Thyroid gland (tissue), 7 donors: ENCODE measurements around a stretch of chr14.

DNA sequence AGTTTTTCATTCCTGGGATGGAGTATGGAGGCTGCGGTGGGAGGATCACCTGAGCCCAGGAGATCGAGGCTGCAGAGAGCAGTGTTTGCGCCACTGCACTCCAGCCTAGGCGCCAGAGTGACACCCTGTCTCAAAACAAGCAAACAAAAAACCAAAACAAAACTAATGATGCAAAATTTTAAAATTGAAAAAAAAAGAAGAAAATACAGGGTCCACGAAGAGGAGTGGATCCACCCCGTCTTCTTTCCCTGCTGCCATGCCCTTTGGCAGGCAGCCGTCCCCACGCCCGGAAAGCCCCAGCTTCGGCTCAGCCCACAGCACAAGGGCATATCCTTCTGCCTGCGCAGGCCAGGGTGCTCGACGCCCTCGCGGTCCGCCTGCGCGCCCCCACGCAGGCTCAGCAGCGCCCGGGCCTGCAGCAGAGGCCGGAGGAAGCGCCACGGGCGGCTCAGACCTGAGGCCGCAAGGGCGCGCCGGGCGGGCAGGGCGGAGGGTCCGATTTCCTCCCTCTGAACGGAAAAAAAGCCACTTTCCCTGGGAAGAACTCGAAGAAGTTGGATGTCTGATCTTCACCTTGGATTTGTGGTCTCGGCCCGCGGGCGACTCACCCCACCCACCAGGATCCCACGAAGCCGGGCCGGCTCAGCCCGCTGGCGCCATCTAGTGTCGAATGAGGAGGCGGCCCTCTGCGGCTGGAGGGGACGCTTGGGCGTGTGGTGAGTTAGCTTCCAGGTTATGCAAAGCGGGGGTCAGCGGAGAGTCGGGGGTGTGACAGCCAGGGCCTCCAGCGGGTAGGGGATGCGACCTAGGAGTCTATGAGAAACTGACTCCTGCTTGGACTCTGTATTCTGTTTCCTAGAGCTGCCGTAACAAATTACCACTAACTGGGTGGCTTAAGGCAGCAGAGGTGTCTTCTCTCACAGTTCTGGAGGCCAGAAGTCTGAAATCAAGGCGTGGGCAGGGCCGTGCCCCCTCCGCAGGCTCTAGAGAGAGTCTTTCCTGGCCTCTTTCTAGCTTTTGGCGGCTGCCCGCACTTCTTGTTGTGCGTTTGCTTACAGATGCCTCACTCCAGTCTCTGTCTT, 40.1 kb upstream of the SRSF5 start:
- PRO-cap, 2 experiments: peak in 2 of 2 experiments; most common minus-strand start position 582 of the sequence (in 2)
- RAMPAGE, long total RNA, 5 experiments: no peak in any of the 5 experiments

DNA sequence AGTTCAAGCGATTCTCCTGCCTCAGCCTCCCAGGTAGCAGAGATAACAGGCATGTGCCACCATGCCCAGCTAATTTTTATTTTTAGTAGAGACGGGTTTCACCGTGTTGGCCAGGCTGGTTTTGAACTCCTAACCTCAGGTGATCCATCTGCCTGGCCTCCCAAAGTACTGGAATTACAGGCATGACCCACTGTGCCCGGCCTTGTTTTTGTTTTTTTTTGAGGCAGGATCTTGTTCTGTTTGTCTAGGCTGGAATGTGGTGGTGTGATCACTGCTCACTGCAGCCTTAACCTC, 5.4 kb downstream of the SRSF5 start:
- PRO-cap, 2 experiments: no peak in any of the 2 experiments
- RAMPAGE, long total RNA, 5 experiments: no peak in any of the 5 experiments

GRCh38 chr14:69943465-69943871, 64.3 kb downstream of the SMOC1 start:
- PRO-cap, 2 experiments: no peak in any of the 2 experiments
- RAMPAGE, long total RNA, 5 experiments: no peak in any of the 5 experiments

DNA sequence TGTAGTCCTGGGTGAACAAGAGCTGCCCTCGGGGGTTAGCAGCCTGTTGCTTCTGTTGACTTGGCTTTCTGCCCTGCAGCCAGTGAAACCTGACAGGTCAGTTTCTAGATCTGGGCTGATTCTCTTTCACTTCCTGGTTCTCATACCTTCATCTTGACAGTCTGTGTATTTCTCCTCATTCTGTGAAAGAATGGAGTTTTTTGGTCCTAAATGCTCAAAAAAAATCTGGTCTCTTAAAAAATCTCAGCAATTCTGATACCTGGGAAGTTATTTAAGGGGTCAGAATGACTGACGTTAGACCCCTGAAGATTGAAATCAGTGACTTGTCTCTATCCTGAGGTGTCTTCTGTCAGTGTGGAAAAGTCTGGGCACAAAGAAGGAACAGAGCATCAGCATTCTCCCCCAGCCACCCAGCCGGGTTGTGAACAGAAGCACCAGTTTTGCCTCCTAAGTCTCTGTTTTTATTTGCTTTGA, 23.8 kb downstream of the TTC9 start:
- PRO-cap, 2 experiments: peak in 2 of 2 experiments; most common plus-strand start position 129 of the sequence (in 2); most common minus-strand start position 70 of the sequence (in 2)
- RAMPAGE, long total RNA, 5 experiments: no peak in any of the 5 experiments

- PRO-cap, 2 experiments: no peak in any of the 2 experiments
- RAMPAGE, long total RNA, 5 experiments: no peak in any of the 5 experiments
Observed at GRCh38 chr14:70708778-70709599, 67.3 kb downstream of the TTC9 start.

DNA sequence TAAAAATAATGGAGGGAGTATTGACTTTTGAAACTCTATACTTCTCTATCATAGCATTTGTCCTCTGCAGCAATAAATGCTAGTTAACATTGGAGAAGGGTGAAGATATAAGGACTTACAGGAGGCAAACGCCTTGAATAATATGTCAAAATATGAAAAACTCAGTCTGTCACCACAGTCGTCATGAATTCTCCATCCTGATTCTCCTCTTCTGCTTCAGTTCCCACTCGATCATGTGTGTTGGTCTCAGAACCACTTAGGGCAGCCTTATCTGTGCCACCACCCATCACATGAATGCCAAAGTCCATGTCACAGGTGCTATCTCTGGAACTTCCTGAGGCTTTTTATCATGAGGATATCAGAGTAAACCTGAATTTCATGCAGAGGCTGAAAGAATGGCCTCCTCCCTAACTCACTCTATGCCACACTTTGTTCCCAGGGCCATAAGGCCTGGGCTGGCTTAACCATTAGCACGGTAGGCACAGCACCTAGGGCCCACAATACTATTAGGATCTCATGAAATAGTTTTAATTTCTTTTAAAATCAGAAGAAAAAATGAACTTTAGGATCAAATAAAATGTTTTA, 28.7 kb upstream of the MAP3K9 start:
- PRO-cap, 2 experiments: no peak in any of the 2 experiments
- RAMPAGE, long total RNA, 5 experiments: no peak in any of the 5 experiments

- PRO-cap, 2 experiments: no peak in any of the 2 experiments
- RAMPAGE, long total RNA, 5 experiments: no peak in any of the 5 experiments
Observed at GRCh38 chr14:70886674-70887171, 20.5 kb upstream of the PCNX1 start.

DNA sequence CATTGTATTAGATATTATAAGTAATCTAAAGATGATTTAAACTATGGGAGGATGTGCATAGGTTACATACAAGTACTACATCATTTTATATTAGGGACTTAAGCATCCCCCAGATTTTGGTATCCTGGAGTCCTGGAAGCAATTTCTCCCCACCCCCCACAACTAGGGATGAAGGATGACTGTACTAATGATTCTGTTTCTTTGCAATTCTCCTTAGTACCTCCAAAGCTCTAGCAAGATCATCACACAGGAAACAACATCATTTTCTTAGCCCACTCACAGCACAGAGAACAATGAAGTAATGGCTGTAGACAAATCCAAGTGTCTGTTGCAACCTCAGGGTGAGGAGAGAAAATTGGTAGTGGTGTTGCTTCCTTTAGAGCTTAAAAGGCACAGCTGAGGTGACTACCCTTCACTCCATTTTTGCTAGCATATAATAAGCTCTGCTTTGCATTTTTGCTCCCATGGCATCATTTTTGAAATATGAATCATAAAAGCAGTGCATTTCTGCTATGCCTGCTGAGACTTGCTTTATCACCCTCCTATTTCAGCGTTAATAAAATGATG, 18.7 kb upstream of the PCNX1 start:
- PRO-cap, 2 experiments: no peak in any of the 2 experiments
- RAMPAGE, long total RNA, 5 experiments: no peak in any of the 5 experiments

GRCh38 chr14:70919467-70920333, 12.4 kb downstream of the PCNX1 start:
- PRO-cap, 2 experiments: peak in 1 of 2 experiments; most common minus-strand start chr14:70919972 (in 1)
- RAMPAGE, long total RNA, 5 experiments: no peak in any of the 5 experiments

DNA sequence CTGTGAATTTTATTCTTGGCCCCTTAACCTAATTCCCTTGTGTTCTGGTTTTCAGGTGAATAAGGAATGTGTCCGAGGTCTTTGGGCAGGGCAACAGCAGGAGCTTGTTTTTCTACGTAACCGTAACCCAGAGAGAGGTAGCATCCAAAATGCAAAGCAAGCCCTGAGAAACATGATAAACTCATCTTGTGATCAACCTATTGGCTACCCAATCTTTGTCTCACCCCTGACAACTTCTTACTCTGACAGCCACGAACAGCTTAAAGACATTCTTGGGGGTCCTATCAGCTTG, 196.0 kb downstream of the PCNX1 start:
- PRO-cap, 2 experiments: no peak in any of the 2 experiments
- RAMPAGE, long total RNA, 5 experiments: no peak in any of the 5 experiments

DNA sequence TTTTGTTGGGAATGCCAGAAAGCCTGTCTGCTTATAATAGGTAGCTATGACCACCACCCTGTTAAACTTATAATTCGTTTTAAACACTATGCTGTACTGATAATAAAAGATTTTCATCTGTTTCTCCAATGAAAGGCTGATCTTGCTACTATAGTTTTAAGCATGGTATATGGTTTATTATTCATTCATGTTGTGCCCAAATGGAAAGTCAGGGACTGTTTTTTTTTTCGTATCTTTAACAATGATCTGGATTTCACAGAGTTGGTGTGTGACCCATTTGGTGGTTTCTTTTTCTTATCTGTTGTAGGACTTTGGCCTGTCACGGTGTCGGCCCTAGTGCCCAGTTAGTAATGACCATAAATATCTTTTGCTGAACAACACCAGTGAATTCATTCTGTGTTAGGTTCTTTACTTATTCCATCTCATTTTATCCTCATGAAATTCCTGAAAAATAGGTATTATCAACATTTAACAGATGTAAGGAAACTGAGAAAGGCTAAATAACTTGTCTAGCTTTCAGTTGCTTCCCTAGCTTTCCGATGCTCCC, 19.8 kb downstream of the SIPA1L1 start:
- PRO-cap, 2 experiments: no peak in any of the 2 experiments
- RAMPAGE, long total RNA, 5 experiments: no peak in any of the 5 experiments

DNA sequence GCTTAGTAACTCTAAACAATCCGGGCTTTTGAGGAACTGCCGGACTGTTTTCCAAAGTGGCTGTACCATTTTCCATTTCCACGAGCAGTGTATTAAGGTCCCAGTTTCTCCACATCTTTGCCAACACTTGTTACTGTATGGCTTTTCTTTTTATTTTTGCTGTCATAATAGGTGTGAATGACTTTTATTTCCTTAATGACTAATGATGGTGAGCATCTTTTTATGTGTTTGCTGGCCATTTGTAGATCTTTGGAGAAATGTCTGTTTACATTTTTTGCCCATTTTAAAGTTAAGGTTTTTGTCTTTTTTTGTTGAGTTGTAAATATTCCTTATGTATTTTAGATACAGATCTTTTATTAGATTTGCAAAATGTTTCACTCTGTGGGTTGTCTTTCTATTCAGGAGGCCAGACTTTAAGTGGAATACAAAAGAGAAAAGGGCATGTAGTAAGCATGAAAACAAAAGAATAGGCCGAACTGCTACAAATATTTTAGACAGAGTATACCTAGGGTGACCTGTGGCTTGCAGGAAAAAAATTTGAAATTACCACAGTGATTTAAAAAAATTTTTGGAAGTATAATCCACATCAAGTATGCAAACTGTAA, 27.4 kb downstream of the SIPA1L1 start:
- PRO-cap, 2 experiments: no peak in any of the 2 experiments
- RAMPAGE, long total RNA, 5 experiments: no peak in any of the 5 experiments

- PRO-cap, 2 experiments: no peak in any of the 2 experiments
- RAMPAGE, long total RNA, 5 experiments: no peak in any of the 5 experiments
Observed at GRCh38 chr14:71382343-71382920, 62.2 kb downstream of the SIPA1L1 start.

GRCh38 chr14:71517480-71517679, 197.1 kb downstream of the SIPA1L1 start:
- PRO-cap, 2 experiments: no peak in any of the 2 experiments
- RAMPAGE, long total RNA, 5 experiments: no peak in any of the 5 experiments

DNA sequence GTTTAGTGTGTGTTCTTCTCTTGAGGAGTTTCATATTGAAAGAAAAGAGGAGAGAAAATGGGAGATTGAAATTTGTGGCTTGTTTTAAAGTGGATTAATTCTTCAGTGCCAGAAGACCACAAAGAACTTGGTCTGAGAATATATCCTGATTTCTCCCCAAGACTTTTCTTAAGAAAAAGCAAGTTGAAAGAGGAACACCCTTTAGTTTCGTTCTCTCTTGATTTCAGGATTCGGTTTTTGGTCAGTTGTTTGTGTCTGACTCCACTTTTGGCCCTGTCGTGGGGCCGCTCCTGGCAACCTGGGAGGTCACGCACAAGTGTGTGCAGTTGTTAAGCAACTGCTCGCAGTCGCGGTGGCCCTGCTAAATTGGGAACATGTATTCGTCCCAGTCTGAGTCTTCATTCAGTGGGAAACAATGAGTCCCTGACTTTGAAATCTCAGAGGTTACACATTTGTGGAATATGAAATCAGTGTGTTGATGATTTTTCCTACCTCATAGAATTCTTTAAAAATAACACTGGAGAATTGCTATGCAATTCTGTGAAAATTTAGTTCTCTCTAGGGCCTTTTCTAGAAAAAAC, 68.7 kb downstream of the RGS6 start:
- PRO-cap, 2 experiments: no peak in any of the 2 experiments
- RAMPAGE, long total RNA, 5 experiments: no peak in any of the 5 experiments

GRCh38 chr14:72714700-72715141, 179.2 kb downstream of the DPF3 start:
- PRO-cap, 2 experiments: no peak in any of the 2 experiments
- RAMPAGE, long total RNA, 5 experiments: no peak in any of the 5 experiments

GRCh38 chr14:72790986-72791748, 102.7 kb downstream of the DPF3 start:
- PRO-cap, 2 experiments: no peak in any of the 2 experiments
- RAMPAGE, long total RNA, 5 experiments: no peak in any of the 5 experiments

- PRO-cap, 2 experiments: no peak in any of the 2 experiments
- RAMPAGE, long total RNA, 5 experiments: no peak in any of the 5 experiments
Observed at GRCh38 chr14:72804372-72804798, 89.5 kb downstream of the DPF3 start.

DNA sequence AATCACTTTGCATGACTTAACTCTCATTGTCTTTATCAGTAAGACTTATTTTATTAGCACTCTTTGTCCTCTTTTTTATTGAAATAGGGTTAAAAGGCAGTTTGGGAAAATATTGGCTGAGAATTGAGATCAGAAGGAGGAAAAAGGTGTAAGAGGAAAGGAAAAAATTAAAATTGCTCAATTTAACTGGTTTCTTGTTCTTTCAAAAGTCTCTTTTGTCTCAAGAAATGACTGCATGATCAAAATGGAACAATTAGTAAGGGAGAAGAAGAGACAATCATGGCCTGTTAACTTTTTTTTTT, 25.2 kb downstream of the RBM25 start:
- PRO-cap, 2 experiments: no peak in any of the 2 experiments
- RAMPAGE, long total RNA, 5 experiments: no peak in any of the 5 experiments

- PRO-cap, 2 experiments: no peak in any of the 2 experiments
- RAMPAGE, long total RNA, 5 experiments: no peak in any of the 5 experiments
Observed at GRCh38 chr14:73119518-73120178, 16.7 kb upstream of the PSEN1 start.